SP-49 (cell line): ENCODE measurements around a stretch of chr7.

DNA sequence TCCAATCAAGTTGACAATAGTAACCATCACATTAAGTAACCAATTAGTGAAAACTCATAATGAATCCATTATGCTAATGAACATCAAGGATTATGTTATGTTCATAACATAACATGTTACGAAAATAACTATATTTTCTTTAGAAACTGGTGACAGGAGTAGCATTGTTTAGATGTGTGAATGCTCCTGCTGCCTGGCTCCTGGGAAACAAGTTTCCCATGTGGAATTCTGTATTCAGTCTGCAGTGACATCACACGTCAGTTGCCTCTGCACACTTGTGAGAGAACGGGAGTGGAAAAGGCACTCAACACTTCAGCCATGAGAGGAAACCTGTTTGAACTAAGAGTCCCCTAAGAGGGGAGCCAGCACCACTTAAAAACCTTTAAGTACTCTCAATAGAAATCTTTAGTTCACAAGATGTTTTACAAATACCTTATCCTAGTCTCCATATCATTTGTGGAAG is 140.3 kb upstream of the FAM20C start:
- PRO-cap: no peak

DNA sequence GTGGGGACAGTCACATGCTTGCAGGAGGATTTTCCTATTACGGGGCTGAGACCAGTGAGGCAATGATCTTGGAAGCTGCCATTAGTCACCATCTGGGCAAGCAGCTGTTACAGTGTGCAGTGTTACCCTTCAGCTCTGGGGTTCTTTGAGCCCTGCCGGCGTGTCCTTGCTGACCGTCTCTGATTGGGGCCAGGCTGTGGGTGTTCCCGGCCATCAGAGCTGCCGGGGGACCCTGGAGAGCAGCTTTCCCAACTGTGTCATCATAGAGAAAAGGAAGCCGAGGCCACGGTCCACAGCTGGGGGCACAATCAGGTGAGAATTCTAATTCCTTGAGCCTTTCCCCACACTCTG is 126.8 kb upstream of the FAM20C start:
- PRO-cap: no peak

DNA sequence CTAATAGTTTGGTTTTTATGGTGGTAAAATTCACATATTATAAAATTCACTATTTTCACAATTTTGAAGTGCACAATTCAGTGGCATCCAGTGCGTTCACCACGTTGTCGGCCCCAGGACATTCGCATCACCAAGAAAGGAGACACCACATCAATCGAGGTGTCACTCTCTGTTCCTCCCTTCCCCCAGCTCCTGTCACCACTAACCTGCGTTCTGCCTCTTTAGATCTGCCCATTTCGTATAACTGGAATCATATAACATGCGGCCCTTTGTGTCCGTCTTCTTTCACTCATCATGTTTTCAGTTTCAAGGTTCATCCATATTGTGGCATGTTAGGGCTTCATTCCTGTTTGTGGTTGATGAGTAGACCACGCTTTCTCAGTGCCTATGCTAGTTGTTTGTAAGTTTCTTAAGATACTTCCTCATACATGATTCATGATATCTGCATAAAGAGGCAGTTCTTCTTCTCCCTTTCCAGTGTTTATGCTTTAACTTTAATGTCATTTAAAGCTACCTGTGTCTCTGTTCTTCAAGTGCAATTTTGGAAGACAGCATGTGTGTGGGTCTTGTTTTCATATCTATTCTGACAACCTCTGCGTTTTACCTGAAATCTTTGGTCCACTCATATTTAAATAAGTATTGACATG is 79.6 kb upstream of the FAM20C start:
- PRO-cap: no peak

- PRO-cap: no peak
Measured at GRCh38 chr7:115395-115921, 76.9 kb upstream of the FAM20C start.

DNA sequence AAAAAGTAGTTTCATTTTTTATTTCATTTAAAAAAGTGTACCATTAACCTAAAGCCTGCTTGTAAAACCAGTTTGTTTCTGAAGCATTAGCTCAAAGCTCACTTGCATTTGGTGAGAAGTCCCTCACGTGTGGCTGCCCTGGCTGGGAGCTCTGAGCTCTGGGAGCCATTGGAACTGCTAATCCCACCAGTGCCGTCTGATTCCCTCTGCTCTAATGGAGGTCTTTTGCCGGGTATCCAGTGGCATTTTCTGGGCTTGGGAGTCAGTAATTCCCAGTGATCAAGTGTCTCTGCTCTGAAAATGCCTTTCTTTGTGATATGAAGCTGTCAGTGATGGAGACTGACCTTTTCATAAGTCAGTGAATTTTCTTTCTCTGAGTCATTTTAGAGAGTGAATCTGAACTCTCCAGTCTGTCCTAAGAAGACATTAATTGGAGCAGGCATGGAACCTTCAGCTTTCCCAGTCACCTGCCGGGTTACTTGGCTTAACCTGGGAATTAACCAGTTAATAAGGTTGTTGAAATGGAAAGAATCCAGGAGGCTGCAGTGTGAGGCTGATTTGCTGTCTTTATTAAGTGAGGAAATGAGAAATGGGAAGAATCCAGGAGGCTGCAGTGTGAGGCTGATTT is 36.8 kb upstream of the FAM20C start:
- PRO-cap: no peak

DNA sequence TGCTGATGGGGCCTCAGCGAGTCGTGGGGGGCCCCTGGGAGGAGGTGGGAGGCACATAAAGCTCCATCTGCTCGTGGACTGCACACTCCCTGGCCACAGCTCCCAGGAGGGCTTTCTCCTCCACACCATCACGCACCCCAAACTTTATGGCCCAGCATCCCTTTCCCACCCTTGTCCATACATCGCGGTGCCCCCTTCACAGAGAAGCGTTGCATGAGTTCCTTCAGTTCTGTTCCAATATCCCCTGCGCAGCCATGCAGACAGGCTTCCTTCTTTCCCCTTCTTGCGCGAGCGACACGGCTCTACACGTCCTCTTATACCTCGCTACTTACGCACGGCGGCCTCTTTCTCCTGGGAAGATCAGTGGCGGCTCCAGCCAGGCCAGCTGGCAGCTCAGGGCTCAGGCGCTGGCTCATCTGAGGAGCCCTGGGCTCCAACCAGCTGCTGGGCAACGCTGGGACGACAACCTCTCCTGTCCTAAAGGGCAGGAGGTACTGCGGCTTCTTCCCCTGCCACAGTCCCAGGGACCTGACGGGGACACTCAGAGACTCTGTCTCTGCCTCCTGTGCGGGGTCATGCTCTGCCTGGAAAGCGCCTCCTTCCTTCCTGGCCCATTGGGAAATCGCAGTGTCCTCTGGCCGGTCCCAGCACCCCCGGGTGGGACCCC is 5.2 kb upstream of the FAM20C start:
- PRO-cap: no peak

DNA sequence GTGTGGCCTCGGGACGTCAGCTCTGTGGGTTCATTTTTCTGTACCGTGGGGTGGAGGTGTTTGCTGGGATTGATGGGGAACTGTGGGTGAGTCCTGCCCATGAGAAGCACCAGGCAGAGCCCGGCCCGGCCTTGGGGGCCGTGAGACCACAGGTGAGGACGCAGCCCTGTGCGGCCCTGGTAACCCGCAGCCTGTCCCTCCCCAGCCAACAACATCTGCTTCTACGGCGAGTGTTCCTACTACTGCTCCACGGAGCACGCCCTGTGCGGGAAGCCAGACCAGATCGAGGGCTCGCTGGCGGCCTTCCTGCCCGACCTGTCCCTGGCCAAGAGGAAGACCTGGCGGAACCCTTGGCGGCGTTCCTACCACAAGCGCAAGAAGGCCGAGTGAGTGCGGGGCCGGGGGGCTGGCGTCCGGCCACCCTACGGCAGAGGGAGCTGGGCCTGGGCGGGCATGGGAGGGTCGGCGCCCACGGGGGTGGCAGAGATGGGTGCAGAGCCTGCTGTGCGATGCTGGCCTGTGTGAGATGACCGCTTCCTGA is 34.3 kb upstream of the FOXL3 start:
- PRO-cap: no peak

- PRO-cap: no peak
Measured at GRCh38 chr7:256238-257294, 33.4 kb upstream of the FOXL3 start.

GRCh38 chr7:284607-285597 is 5.1 kb upstream of the FOXL3 start:
- PRO-cap: no peak

DNA sequence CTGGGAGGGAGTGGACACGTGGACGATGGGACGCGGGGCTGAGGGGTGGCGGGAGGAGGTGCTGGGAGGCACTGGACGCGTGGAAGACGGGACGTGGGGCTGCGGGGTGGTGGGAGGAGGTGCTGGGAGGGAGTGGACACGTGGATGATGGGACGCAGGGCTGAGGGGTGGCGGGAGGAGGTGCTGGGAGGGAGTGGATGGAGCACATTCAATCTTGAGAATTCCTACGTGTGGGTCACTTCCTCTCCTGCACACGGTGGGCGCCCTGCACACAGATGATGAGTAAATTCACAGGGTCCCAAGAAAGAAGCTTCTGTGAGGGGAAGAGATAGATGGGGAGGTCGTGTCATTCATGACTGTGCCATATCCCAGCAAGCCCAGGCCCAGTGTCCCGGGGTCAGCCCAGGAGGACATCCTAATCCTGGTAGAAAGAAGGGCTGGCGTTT is 7.3 kb downstream of the FOXL3 start:
- PRO-cap: no peak

GRCh38 chr7:351069-352264 is 61.5 kb downstream of the FOXL3 start:
- PRO-cap: no peak

- PRO-cap: no peak
Measured at GRCh38 chr7:460497-461113, 59.0 kb downstream of the PDGFA start.

- PRO-cap: no peak
Measured at GRCh38 chr7:515550-515869, 4.1 kb downstream of the PDGFA start.

DNA sequence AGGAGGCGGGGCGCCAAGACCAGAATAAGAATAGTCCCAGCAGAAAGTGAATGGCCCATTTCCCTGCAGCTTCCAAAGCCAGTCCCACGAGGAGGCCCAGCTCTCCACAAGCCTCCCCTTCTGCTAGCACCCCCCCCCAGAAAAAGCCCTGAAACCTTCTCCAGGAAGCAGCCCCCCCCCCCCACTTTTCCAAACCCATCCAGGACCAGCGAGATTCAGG is 3.9 kb downstream of the PDGFA start:
- PRO-cap: no peak

DNA sequence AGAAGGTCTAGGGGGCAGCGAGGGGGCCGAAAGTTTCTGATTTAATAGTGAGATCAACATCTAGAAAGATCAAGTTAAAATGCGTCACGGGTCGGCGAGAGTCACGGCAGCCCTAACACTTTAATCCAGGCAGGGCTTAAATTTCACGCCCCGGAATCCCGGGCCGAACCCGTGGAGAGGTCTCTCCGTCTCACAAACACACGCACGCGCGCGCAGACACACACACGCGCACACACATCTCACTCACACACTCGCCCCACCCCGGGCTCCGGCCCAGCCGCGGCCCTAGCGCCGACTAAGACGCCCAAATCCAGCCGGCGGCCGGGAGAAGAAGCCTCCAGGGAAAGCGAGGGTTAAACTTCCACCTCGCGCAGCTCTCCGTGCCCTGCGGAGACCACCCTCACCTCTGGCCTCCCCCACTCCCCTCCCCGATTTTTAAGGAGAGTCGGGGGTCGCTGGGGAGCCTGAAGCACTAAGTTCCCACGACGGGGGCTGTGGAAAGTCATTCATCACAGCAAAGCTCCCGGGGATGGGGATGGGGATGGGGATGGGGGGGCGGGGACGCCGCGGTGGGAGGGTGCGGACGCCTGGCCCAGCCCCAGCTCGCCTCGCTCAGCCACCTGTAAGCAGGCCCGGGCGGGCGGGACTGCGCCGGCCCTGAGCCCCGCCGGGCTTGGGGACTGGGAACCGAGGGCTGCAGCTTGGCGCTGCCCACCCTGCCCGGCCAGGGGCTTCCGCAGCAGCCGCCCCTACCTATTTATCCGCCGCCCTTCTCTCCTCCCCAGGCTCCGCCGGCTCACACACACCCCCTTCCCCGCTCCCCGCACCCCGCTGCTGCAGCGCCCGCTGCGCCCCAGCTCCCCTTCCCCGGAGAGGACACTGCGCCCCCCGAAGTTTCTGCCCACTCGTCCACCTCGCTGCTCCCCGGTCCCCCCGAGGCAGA is 1.6 kb downstream of the PDGFA start:
- PRO-cap: no peak

DNA sequence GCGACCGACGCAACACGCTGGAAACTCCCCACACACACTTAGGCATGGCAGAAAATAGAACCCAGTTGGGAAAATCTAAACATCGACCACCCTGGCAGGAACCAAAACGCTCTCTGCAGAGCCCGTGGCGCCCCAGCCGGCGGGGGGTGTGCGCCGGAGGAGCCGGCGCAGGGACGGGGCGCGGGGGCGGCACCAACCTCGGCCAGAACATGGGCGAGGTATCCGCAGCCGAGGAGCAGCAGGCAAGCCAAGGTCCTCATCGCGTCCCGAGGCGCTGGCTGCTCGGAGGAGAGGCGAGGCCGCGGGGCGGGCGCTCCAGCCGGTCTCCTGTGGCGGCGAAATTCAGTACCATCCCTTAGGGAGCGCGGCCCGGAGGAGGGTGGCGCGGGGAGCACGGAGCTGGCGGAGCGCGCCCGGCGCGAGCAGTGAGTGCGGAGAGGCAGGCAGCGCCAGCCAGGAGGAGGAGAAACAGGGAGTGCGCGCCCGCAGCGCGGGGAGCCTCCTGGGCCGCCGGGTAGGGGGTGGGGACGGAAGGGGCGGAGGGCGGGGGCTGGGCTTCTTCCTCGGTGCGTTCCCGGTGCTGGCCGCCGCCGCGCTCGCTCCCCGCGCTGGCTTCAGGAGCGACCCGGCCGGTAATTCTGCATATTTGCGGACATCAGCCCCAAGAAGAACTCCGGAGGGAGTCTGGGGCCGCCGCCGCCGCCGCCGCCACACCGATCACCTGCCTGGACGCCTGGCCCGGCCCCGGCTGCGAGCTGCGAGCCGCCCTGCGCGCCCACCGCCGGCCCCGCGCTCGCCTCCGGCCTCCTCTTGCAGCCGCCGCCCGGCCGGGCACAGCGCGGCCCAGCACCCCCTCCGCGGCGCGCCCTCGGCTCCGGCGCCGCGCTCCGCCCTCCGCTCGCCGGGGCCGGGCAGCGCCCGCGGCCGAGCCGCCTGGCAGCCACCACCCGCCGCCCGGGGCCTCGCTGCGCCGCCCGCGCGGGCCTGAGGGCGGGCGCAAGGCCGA is 601 bp downstream of the PDGFA start:
- PRO-cap: no peak

- PRO-cap: no peak
Measured at GRCh38 chr7:539103-540019, 19.7 kb upstream of the PDGFA start.

DNA sequence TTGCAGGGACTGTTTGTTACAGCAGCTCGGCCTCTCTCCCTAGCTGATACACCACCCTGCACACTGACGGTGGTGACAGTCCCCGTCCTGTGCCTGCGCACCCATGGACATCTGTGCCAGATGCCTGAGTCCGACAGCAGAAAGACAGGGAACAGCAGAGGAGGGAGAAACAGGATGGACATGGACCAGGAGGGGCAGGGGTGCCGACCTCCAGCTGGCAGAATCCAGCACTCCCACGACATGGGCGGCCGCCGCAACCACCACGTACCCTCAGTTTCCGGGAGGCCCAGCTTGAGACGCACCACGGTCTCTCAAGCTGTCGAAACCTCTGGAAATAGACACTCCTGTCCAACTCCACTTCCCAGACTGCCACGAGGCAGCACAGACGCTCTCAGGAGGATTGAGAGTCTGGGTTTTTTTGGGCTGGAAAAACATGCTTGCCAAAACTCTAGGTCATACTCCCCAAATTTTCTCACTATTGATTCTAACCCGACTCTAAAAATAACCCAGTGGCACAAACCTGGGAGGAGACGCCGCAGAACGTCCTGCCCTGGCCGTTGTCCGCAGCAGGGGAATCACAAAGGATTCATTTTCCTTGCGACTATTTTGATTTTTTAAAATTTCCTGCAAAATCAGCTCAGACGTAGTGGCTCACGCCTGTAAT is 37.9 kb upstream of the PDGFA start:
- PRO-cap: no peak

- PRO-cap: no peak
Measured at GRCh38 chr7:574189-574465, 54.5 kb upstream of the PDGFA start.

GRCh38 chr7:607843-608366 is 88.3 kb upstream of the PDGFA start:
- PRO-cap: no peak